Epithelial cell of esophagus (primary cell): ENCODE measurements around the gene COL4A1.

DNA sequence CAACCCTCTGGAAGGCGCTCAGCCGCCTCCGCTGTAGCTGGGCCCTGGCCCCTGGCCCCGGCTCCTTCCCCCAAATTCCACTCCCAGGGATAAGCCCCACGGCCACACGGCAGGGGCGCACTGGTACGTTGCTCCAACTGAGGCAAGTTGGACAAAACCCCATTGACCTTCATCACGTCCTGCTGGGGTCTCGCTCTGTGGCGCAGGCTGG lies 58.7 kb downstream of the COL4A1 start:
- RRBS, result no CpG with 5 or more reads among the region's 11 CpGs

GRCh38 chr13:110262959-110263451 lies 44.0 kb downstream of the COL4A1 start:
- RRBS, result no CpG with 5 or more reads among the region's 7 CpGs

DNA sequence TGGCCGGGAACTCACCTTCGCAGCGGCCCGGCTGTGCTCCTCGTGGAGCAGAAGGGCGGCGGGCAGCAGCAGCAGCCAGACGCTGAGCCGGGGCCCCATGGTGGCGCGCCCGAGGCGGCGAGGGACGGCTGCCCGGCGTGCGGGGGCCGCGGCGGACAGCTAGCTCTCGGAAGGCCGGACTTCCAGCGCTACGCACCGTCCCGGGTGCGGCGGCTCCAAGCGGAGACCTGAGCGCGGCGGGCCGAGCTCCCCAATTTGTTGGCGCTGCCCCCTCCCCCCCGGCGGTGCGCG lies at the start of gene COL4A1:
Gene COL4A1 (minus strand): TSS at position 229 of the 291 bp plus-strand sequence.
- RRBS, result 2% methylated on average over 31 of the region's 39 CpGs

DNA sequence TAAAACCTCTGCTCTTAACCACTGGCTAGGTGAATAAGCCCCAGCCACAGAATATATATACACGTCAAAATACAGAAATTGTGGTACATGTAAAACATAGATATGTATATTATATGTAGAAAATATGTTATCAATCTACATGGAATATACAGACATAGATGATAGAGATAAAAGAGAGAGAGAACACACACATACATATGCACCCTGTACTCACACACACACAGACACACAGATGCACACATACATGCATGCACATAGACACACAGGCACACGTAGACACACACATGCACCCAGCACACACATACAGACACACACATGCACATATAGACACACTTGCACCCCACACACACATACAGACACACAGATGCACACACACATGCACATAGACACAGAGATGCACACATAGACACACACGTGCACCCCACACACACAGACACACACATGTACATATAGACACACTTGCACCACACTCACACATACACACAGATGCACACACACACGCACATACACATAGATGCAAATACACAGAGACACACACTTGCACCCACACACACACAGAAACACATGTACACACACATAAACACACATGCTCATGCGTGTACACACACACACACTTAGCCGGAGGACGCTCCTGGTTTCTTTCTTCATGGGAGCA lies 9.8 kb downstream of the COL4A2 start:
- RRBS, result no CpG with 5 or more reads among the region's 7 CpGs

GRCh38 chr13:110357281-110358022 lies 50.4 kb downstream of the COL4A2 start:
- RRBS, result no CpG with 5 or more reads among the region's 21 CpGs

- RRBS, result no CpG with 5 or more reads among the region's 16 CpGs
Observed at GRCh38 chr13:110361014-110362209, 54.3 kb downstream of the COL4A2 start.

- RRBS, result no CpG with 5 or more reads among the region's 6 CpGs
Observed at GRCh38 chr13:110375871-110376461, 68.9 kb downstream of the COL4A2 start.

DNA sequence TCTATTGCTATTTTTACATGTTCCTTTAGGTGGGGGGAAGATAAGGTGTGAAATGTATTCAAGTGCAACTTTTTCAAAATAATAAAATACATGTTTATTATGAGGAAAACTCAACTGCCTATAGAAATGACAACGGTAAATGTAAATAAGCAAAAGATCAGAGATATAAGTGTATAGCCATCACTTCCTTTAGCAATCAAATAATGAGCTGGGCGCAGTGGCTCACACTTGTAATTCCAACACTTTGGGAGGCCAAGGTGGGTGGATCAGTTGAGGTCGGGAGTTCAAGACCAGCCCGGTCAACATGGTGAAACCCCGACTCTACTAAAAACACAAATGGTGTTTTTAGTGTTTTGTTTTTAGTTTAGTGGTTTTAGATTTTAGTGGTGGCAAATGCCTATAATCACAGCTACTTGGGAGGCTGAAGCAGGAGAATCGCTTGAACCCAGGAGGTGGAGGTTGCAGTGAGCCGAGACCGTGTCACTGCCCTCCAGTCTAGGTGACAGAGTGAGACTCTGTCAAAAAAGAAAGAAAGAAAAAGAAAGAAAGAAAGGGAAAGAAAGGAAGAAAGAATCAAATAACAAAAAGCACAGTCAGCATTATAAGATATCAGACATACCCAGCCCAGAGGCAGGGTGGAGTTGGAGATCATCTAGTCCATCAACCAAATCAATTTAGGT lies 91.2 kb downstream of the COL4A2 start:
- RRBS, result no CpG with 5 or more reads among the region's 8 CpGs

- RRBS, result 85% methylated on average over 2 of the region's 24 CpGs
Observed at GRCh38 chr13:110418801-110419835, 112.0 kb downstream of the COL4A2 start.

GRCh38 chr13:110625578-110626357 lies 10.4 kb downstream of the NAXD start:
- RRBS, result 53% methylated on average over 2 of the region's 24 CpGs

GRCh38 chr13:110627236-110628174 lies 12.2 kb downstream of the NAXD start:
- RRBS, result no CpG with 5 or more reads among the region's 17 CpGs

DNA sequence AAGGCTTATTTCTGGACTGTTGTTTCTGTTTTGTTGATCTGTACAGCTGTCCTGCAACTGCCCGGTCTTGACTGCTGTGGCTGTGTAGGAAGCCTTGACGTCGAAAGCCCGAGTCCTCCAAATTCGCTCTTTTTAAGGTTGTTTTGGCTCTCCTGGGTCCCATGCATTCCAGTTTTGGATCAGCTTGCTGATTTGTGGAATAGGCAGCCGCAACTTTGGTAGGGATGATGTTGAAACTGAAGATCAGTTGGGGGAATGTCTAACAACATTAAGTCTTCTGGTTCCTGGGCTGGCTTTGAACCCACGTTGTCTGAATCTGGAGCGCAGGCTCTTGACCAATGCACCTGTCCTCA lies 15.5 kb downstream of the NAXD start:
- RRBS, result no CpG with 5 or more reads among the region's 8 CpGs

DNA sequence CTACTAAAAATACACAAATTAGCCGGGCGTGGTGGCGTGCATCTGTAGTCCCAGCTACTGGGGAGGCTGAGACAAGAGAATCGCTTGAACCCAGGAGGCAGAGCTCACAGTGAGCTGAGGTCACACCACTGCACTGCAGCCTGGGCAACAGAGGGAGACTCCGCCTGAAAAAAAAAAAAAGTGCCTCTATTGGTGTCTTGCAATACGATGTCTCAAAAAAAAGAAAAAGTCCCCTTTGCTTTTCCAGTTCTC lies 1.5 kb upstream of the CARS2 start:
- RRBS, result no CpG with 5 or more reads among the region's 6 CpGs

- RRBS, result no CpG with 5 or more reads among the region's 10 CpGs
Observed at GRCh38 chr13:110913099-110913725, 1.7 kb downstream of the ANKRD10 start.

DNA sequence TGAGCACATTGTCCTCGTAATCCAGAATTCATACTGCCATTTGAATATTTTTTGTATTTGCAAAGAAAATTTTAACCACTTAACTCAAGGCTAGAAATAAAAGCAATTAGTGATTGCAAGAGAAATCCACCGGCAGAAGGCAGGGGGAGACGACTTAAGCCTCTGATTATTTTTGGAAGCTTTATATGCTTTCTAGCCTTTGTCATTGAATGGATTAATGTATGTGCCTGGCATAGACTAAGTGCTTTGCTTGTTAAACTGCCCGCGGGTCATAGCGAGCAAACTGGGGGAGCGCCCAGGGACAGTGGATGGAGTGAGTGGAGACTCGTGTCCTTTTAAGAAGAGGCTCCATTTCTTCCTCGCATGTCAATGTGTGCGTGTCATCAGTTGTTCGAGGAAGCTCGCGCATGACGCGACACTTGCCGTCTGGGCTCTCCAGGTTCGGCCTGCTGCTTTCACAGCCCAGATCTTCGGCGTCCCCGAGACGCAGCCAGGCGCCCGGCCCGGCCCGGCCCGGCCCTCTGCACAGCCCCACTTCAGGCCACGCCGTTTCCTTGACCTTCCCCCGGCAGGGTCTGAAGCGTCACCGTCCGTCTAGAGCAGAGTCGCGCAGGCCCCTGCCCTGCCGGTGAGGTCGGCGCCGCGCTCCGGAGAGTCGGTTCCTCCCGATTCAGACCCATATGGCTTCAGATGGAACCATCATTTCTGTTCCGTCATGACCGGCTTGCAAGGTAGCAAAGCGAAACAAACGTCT lies 791 bp upstream of the ARHGEF7 start:
- RRBS, result 3% methylated on average over 17 of the region's 46 CpGs

DNA sequence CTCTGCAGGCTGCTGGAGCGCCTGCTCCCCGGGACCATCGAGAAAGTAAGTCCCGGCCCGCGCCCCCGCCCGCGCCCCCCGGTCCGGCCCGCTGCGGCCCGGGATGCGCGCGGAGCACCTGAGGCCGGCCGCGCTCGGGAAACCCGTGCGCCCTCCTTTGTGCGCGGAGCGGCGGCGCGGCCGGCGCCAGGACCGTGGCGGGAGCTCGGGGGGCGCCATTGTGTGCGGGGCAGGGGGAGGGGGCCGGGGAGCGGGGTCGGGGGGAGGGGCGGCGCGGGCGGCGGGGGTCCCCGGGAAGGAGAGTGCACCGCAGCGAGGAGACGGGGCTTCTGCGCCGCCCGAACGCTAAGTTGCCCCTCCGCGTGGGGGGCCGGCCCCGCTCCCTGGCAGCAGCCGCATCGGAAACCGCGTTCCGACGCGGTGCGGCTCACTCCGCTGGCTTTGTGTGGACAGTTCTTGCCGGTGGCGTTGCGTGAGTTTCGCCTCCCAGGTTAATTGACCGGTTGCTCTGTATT lies 594 bp downstream of the ARHGEF7 start:
- RRBS, result 2% methylated on average over 43 of the region's 70 CpGs

DNA sequence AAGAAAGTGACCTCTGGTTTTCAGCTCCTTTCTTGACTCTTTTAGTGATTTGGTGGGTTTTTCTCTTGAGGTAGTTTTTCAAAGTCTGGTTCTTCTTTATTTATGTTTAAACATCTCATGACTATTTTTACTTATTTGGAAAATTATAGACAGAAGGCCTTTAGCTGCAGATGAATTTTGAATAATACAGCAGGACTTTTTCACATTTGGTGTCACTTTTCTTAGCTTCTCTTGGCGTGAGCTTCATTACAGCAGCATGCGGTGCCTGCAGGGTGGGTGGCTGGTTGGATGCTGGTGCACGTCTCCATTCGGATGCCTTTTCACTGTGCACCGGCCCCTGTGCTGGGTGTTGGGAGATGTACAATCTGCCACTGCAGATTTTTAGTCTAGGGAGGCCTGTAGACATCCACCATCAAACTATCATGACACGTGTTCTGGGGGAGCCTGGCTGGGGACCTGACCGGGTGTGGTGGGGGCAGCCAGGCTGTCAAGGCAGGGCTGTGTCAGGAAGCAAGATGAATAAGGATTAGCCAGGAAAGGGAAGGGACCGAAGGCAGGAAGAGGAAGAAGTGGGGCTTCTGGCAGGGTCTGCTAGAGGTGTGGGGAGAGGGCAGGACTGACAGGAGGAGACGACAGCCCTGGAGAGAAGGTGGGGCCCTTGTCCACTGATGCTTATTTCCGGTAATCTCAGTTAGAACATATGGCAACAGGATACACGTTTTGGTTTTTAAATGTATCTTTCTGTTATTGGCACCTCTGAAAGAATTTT lies 88.7 kb downstream of the ARHGEF7 start:
- RRBS, result no CpG with 5 or more reads among the region's 11 CpGs

GRCh38 chr13:111217444-111218149 lies 102.5 kb downstream of the ARHGEF7 start:
- RRBS, result no CpG with 5 or more reads among the region's 15 CpGs

GRCh38 chr13:111228075-111229171 lies 92.0 kb upstream of the TEX29 start:
- RRBS, result no CpG with 5 or more reads among the region's 32 CpGs

DNA sequence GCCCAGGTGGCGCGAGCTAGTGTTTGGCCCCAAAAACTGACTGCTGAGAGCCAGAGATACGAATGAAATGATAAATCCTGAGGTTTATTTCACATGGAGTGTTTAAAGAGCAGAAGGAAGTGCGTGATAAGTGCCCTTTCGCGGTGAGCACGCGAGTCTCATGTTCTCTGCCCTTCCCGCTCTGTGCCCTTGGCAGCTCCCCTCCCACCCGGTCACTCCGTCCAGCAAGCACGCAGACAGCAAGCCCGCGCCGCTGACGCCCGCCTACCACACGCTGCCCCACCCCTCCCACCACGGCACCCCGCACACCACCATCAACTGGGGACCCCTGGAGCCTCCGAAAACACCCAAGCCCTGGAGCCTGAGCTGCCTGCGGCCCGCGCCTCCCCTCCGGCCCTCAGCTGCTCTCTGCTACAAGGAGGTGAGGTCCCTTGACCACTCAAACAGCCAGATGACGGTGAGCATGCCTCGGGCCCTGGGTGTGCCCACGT lies 37.5 kb upstream of the TEX29 start:
- RRBS, result no CpG with 5 or more reads among the region's 28 CpGs